ENCODE measurements around a stretch of chr10.

- PRO-cap, 2 experiments: no peak in any of the 2 experiments
These were observed 36.4 kb upstream of the WAC start for GRCh38 chr10:28496491-28496914.

- PRO-cap, 2 experiments: no peak in any of the 2 experiments
These were observed 26.3 kb downstream of the WAC start for GRCh38 chr10:28559118-28559659.

GRCh38 chr10:29131987-29132302 is 156.9 kb upstream of the LYZL1 start:
- PRO-cap, 2 experiments: no peak in any of the 2 experiments

DNA sequence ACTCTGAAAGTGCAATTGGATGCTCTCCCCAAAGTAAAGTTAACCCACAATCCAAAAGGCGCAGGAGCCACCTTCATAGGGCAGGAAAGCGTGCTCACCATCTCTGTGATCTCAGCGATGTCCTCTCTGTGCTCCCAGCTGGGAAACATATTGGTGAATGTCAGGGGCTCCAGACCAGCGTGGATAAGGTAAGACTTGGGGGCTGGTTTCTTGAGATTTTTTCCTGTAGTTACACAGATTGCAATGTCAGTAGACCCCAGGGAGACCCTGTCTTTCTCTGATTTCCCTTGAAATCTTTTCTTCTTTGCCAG is 172.6 kb downstream of the SVIL start:
- PRO-cap, 2 experiments: no peak in any of the 2 experiments

GRCh38 chr10:29472154-29473052 is 162.4 kb downstream of the SVIL start:
- PRO-cap, 2 experiments: no peak in any of the 2 experiments

DNA sequence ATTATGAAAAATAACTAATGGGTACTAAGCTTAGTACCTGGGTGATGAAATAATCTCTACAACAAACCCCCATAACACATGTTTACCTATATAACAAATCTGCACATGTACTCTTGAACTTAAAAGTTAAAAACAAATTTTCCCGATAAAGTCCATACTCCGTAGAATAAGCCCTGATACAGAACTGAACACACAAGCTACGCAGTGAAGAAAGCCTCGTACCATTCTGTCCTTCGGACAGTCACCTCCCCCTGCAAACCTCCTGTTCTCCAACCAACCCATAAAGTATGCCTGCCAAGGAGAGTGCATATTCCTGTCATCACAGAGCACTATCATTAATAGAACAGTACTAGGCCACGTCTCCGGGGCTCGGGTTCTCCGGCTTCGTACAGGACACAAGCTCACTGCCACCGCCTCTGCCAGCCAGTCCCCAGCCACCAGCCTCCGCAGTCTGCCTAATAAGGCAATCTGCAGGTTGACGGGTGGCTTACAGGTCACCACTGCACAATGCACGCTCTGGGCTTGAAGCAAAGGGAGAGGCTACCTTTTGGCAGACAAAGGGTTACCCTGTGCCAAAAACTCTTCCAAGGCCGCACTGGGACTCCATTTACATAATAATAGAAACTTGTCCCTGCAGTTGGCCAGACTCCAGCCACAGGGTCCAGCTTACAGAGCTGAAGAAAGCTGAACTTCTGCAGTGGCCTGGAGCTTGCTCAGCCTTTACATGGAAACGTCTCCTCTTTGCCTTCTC is 47.7 kb downstream of the SVIL start:
- PRO-cap, 2 experiments: no peak in any of the 2 experiments

GRCh38 chr10:29622380-29623123 is 12.2 kb downstream of the SVIL start:
- PRO-cap, 2 experiments: no peak in any of the 2 experiments

GRCh38 chr10:29651278-29652257 is 16.8 kb upstream of the SVIL start:
- PRO-cap, 2 experiments: no peak in any of the 2 experiments

DNA sequence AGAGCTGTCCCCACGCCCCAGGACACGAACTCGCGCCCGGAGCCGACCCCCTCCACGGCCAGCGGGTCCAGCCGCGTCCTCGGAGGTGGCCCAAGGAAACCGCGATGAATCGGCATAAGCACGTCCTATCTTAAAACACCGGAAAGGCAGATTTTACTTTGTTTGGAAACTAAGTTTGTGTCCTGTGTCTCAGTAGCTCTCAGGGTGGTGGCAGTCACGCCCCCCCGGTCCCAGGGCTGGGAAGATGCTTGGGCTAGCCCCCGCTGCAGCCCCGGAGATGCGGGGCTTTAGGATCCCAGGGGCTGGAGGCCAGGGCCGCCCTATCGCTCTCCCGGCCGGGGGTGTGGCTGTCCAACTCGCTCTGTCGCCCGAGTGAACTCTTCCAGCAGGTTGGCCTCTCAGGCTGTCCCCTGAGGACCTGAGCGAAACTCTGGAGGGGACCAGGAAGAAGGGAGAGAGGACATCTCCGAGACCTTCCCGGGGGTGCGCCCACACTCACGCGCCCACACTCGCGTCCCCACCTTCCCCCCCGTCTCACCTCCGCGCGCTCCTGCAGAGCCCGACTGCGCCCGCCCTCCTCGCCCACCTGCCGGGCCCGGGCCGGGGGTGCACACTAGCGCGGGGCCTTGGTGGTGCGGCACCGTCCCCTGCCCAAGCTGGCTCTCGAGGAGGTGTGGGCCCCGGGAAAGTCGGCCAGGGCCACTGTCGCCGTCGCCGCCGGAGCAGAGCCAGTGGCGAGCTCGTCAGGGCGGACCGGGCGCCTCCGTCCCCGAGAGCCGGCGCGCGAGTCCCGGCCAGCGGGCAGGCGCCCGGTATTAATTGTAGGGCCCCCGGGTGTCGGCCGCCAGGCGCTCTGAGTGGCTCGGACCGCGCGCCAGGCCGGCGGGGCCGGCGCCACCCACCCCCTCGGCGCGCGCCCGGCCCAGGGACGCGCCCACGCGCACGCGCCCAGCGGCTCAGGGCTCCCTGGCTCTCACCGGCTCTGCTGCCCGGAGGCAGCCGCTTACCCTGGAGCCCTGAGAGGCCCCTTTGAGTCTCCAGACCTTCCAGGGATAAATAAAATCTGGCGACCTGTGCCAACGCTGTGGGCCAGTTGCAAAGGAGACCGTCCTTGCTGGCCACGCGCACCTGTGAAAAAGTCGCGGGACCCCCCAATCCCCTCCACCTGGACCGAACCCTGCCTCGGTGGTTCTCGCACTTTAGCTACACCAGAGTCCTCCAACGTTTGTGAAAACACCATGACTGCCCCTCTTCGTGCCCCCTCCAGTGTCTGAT is 101.8 kb upstream of the SVIL start:
- PRO-cap, 2 experiments: peak in 2 of 2 experiments; most common plus-strand start position 364 of the sequence (in 1); most common minus-strand start position 380 of the sequence (in 2)

DNA sequence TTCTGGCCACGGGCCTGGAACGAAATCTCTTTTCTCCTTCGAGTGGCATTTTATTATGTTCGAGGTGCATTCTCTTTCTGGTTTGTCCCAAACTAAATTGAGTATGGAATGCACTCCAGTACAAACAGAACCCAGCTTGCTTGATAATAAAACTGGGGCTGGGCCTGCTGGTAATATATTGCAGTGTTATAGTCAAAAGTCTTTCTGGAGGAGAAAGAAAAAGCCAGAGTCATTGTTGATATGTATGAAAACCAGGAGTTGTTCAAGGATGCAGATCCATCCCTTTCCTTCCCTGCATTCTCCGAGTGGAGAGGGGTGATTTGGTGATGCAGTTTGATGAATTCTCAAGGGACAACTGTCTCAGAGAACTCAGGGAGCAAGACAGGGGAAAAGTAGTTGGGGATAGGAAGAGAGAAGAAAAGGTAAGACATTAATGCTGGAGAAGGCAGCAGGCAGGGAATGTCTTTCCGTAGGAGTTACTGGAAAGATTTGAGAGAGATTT is 160.6 kb upstream of the SVIL start:
- PRO-cap, 2 experiments: no peak in any of the 2 experiments

GRCh38 chr10:29820729-29821702 is 186.2 kb upstream of the SVIL start:
- PRO-cap, 2 experiments: no peak in any of the 2 experiments

- PRO-cap, 2 experiments: no peak in any of the 2 experiments
These were observed 58.4 kb downstream of the JCAD start for GRCh38 chr10:30000687-30001761.

DNA sequence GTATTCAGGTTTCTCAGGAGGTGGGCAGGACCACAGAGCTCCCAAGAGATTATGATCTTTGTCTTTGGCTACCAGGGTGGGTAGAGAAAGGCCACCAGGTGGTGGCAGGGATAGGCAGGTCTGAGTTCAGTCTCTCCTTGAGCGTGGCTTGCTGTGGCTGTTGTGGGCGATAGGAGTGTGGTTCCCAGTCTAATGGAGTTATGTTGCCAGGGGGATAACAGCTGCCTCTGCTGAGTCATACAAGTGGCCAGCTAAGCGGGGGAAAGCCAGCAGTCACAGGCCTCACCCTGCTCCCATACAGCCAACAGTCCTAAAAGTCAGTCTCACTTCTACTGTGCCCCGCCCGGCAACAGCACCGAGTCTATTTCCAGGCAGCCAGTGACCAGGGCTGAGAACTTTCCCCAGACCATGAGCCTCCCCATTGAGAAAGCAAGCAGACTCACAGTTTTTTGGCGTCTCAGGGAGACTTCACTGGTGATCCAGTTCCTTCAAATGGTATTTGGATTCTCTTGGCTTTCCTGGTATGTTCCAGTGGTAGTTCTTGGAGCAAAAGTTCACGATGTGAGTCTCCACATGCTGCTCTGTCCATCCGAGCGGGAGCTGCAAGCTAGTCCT is 92.7 kb upstream of the JCAD start:
- PRO-cap, 2 experiments: no peak in any of the 2 experiments

DNA sequence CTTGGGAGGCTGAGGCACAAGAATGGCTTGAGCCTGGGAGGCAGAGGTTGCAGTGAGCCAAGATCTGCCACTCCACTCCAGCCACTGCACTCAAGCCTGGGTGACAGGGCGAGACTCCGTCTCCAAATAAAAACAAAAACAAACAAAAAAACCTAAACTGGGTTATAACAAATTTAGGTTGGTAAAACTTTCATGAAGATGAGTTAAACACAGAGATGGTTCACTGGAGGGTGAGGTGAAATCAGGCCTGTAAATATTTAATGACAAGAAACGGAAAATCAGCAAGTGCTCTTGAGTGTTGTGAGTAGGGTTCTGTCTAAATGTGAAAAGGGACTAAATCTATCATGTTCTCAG is 11.3 kb downstream of the MAP3K8 start:
- PRO-cap, 2 experiments: no peak in any of the 2 experiments

DNA sequence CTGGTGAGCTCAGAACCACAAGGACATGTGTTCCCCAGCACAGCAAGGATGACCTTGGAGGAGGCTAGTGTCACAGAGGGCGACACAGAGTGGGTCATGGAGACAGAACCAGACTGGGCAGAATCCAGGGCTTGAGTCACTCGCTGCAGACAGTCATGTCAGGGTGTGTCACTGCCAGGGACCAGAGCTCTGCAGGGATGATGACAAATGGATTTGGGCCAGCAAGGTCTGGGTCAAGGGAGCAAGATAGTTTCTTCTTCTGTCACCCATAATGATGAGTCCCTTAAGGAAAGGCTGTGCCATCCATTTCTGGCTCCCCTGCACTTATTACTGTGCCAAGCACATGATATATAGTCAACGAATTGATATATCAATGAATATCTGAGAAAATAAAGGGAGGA is 60.3 kb downstream of the MAP3K8 start:
- PRO-cap, 2 experiments: no peak in any of the 2 experiments

GRCh38 chr10:30557834-30558433 is 71.6 kb downstream of the LYZL2 start:
- PRO-cap, 2 experiments: no peak in any of the 2 experiments

- PRO-cap, 2 experiments: no peak in any of the 2 experiments
These were observed 32.5 kb downstream of the LYZL2 start for GRCh38 chr10:30597046-30597553.

DNA sequence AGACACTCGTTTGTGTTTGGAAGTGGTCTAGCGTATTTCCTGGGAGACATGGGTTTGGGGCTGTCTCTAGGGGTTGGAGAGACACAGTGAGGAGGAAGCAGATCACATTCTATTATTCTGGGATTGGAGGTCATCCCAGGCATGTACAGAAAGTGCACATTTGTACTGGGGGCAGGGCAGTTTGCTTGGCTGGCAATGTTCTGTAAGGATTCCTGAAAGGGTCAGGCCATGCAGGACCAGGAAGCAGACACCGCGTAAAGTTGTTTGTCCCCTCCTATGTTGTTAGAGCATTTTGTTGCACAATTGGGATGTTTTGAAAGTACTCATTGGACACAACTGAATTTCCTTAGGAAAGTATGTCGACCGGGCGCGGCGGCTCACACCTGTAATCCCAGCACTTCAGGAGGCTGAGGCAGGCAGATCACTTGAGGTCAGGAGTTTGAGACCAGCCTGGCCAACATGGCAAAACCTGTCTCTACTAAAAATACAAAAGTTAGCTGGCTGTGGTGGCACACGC is 12.5 kb downstream of the LYZL2 start:
- PRO-cap, 2 experiments: no peak in any of the 2 experiments

- PRO-cap, 2 experiments: no peak in any of the 2 experiments
These were observed 22.5 kb upstream of the LYZL2 start for GRCh38 chr10:30652127-30652326.

DNA sequence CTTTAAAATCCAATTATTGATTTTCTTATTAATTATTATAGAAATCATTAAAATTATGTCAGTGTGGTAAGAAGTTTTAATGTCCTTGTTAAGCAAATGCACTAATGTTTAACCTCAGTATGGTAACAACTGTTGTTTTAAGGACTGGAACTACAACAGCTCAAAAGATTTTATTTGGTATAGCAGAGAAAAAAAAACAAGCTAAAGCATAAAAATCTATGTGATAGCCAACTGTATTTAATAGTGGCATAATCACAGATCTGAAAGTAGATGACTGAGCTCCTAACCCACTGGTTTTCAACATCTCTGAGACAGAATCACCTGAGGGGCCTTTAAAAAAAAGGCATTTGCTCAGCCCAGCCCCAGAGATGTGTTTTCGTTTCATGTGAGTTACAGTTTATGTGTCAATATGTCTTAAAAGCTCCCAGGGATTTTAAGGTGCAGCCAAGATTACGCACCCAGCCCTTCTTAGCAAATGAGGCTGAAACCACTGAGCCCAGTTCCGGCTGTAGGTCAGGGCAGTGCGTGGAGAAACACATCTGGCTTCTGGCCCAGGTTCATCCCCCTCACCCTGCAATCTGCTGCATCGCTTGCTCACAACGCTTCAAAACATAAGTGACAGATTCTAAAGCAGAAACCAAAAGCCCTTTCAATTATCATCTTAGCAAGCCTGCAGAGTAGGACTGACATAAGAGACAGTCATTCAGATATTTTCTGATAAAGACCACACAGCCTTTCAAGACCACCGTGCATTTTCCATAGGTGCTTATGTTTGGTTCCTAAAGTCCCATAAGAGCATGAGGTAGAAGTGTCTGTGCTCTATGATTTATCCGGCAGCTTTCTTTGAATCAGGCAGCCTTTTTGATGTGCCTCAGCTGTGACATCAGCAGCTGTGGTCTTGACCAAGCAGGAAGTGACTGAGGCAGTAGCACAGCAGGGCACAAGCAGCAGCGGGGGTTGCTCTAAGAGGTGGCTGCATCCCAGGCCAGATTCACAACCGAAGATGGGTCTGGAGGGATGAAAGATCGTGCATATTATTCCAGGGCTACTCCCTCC is 71.9 kb upstream of the LYZL2 start:
- PRO-cap, 2 experiments: no peak in any of the 2 experiments

All from Colon Carcinoma Metastatic in the Brain (tissue), 2 donors.